ENCODE measurements around a stretch of chr1.

GRCh38 chr1:229058529-229059283, 212.2 kb upstream of the RAB4A start:
- RRBS, result no CpG with 5 or more reads among the region's 14 CpGs

- RRBS, result 14% methylated on average over 3 of the region's 19 CpGs
Measured at GRCh38 chr1:229117593-229118576, 153.0 kb upstream of the RAB4A start.

DNA sequence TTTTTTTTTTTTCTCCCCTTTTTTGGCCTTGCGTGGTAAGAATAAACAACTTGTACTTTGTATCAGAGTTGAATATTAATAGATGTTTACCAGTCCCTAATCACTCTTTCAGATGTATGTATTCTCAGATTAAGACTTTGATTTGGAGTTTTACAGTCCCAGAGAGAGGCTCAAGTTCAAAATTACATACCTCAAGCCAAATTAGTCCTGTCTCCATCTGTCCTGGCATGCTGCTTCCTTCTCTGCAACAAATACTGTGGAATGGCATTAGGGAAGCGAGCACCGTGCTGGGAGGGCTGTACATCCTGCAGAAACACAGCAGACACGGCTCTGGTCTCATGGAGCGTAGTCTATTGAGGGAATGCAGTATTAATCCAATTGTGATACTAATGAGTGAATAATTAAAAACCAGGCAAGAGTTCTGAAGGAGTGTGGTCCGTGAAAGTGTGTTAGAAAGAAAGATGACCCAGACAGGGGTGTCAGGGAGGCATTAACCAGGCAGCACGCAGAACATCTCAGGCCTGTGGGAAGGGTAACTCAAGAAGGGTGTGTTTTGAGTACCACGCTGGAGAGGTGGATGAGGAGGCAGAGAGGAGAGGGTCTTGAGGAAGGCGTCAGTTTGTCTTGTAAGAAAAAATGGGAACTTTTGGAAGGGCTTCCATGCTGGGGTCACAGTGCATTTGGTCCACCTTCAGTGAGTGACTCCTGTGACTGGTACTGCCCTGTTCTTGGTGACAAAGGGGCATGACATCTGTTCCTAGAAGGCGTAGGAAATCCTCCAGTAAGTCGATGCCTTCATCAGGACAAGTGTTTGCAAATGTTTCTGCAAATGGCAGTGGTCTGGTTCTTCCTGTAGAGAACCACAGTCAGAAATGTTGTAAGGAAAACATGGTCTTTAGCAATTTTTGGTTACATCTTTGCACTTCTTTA, 1.5 kb downstream of the RAB4A start:
- RRBS, result no CpG with 5 or more reads among the region's 11 CpGs

- RRBS, result no CpG with 5 or more reads among the region's 11 CpGs
Measured at GRCh38 chr1:229549188-229549858, 9.2 kb downstream of the ABCB10 start.

DNA sequence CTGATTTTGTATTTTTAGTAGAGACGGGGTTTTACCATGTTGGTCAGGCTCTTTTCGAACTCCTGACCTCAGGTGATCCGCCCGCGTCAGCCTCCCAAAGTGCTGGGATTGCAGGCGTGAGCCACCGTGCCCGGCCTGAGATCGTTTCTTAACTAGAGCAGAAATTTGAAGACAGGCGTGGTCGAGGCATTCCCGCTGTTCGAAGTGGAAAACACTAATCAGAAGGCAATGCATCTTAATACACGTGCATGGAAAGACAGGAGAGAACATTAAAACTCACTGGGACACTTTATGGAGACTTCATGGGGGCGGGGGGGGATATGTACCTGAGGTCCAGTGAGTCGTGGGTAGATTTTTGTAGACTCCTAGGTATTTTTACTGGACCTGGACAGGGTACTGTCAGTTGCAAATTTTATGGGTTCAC, 1.0 kb upstream of the ABCB10 start:
- RRBS, result no CpG with 5 or more reads among the region's 16 CpGs

- RRBS, result no CpG with 5 or more reads among the region's 11 CpGs
Measured at GRCh38 chr1:229581779-229582634, 23.5 kb upstream of the ABCB10 start.

DNA sequence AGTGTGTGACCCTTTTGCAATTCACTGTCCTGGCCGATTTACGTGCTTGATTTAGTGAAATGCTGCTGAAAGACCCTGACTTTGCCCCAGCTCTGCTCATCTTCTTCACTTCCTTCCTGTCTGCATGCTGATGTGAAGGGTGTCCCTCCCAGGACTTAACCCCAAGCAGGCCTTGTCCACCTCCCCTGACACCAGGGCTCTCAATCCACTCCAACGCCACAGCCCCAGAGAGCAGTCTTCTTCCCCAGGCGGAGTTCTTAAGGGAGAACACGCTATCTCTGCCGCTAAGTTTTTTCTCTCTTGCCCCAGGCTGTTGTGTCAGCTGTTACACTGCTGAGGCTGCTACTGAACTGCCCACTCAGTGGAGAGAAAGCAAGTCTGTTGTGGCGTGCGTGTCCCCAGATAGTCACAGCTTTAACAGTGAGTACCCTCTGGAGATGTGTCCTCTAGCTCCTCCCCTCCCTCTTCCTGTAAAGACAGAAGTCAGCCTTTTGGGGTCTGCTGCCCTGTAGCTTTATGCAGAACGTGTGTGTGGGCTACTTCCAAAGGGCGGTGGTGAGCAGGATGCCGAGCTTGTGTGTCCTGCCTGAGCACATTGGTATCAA, 19.6 kb downstream of the URB2 start:
- RRBS, result no CpG with 5 or more reads among the region's 11 CpGs

DNA sequence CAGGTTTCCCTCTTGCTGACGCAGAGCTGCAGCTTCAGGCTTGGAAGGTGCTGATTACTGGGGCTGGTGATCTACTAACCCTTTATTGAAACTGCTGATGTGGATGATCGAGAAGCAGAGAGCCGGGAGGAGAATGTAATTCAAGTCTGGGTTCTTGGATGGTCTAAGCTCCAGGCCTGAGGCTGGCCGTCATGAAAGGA, 12.4 kb downstream of the GALNT2 start:
- RRBS, result no CpG with 5 or more reads among the region's 4 CpGs

- RRBS, result no CpG with 5 or more reads among the region's 19 CpGs
Measured at GRCh38 chr1:230083894-230085269, 17.3 kb downstream of the GALNT2 start.

DNA sequence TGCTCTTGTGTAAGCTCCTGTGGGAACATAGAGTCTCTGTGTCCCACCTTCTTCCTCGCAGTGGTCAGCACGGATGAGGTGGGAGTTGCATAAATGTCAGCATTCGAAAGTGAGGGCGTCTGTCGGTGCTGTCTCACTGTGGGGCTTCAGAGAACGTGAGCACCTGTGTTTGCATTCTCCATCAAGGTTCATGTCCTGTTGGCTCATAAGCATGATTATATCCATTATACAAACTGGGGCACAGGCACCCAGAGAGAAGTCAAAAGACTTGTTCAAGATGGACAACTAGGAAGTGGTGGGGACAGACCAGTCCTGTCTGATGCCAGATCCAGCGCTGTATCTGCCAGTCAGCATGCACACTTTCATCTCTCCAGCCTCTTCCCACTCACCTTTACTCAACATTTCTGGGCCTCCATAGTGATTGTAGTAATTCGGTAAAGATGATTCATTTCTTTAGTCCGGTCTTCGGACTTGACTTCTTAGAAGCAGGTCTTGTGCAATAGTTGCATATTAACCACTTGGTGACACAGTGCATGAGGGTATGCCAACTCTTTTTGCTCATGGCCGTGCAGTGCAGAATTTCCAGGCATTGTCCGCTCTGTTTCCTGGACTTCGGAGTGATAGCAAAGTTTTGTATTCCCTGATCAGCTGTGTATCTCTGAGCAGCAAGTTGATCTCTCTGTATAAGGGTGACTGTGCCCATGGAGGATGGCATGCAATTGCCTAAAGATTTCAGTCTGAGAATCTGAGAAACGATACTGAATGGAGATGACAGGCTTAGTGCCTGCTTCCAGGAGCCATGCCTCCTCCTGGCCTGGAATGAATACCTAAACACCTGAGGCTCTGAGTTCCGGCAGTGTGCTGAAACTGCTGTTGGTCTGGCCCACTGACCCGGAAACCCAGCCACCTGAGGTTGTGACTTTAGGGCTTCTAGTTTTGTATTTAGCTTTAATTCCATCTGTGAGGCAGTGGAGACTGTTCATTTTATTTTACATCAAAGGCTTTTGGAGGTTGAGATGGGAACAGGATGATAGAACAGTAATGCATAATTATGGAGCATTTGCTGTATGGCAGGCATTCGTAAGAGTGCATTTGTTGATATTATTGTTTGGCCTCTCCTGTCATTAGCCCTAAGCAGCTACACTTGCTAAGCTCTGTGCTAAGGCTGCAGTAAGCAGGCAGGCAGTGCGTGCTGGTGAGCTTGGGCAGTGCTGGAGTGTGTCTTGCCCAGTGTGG, 38.9 kb downstream of the GALNT2 start:
- RRBS, result no CpG with 5 or more reads among the region's 18 CpGs

DNA sequence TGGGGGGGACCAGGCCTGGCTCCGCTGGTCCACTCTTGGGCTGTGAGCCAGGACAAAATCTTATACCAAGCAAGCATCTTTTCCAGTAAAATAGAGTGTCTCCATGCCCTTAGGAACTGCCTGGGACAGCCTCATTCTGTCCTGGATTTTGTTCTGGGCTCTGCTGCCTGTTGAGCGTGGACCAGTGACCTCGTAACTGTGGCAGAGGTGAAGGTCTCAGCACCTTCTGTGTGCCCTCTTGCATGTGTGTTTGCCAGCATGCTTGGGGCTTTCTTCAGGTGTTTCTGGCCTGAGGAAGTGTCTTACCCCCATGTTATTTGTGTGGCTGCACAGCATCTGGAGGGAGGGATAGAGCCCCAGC, 45.7 kb downstream of the GALNT2 start:
- RRBS, result no CpG with 5 or more reads among the region's 3 CpGs

- RRBS, result no CpG with 5 or more reads among the region's 38 CpGs
Measured at GRCh38 chr1:230136275-230137700, 69.8 kb downstream of the GALNT2 start.

GRCh38 chr1:230212328-230212848, 145.3 kb downstream of the GALNT2 start:
- RRBS, result no CpG with 5 or more reads among the region's 8 CpGs

DNA sequence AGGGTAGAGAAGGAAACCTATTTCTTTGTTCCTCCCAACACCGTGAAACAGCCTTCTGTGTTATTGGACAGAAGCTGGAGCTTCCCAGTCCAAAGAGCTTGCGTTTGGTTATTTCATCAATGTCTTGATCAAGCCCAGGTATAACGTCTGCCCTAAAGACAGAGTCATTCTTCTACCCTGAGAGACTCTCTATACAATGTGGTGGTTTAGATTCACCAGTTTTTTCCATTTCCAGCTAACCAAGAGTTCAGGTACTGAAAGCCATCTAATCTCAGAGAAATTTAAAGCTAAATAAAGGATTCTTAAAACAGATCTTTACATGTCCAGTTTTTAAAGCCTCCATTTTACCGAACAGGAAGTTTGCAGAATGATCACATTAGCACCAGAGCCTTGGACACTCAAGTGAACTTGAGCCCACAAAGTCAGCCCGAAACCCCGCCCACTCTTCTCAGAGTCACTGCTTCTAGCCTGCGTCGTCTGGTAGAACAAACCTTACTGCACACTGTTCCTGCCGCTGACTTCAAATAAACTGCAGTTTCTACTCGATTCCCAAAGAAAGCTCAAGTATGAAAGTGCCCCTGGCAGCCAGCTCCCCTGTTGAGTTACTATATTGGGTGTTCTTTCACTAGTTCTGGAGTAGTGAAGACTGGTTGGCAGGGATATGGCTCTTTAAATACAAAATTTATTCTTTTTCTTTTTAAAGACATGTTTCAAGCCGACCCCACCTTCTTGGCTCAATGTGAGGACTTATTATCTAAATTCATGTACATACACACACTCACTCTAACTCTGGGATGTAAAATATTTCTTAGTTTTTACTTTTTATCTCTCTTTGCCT, 164.6 kb downstream of the GALNT2 start:
- RRBS, result no CpG with 5 or more reads among the region's 11 CpGs

GRCh38 chr1:230307906-230308465, 118.1 kb downstream of the PGBD5 start:
- RRBS, result no CpG with 5 or more reads among the region's 9 CpGs

- RRBS, result 95% methylated on average over 2 of the region's 18 CpGs
Measured at GRCh38 chr1:230327024-230327643, 99.0 kb downstream of the PGBD5 start.

DNA sequence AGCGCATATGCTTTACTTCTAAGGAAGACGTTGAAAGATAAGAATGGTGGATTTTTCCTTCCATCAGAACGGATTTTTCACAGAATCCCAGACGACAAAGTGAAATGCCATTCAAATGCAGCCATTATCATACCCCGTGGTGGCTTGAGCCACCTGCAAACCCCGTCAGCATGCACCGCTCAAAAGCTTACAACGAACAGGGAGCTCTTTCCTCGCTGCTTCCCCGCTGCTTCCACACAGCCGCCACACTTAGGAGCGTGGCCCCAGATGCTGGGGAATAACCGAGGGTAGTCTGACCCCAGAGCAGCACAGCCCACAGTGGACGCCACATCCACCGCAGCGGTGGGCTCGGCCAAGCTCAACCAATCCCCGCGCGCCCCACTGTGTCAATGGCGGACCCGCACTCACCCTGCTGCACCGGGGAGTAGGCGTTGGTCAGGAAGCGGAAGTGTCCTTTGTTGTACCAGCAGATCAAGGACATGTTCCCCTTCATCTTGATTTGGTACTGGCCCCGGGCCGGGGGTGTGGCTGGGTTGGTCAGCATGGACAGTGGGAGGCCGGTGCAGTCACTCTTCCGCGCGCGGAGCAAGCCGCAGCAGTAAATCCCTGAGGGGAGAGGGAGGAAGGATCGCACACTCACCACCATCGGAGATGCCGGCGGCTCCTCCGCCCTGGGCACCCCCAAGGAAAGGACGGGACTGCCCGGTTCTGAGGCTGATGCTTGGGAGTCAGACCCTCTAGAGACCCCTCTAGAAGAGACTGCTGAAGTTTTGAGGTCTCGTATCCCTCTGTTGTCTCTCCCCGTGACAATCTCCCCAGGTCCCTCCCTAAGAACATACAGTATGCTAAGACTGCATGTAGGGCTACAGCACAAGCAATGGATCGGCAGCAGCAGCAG, 93.4 kb downstream of the PGBD5 start:
- RRBS, result 89% methylated on average over 15 of the region's 43 CpGs

GRCh38 chr1:230641821-230642141, 500 bp upstream of the COG2 start:
- RRBS, result no CpG with 5 or more reads among the region's 17 CpGs

DNA sequence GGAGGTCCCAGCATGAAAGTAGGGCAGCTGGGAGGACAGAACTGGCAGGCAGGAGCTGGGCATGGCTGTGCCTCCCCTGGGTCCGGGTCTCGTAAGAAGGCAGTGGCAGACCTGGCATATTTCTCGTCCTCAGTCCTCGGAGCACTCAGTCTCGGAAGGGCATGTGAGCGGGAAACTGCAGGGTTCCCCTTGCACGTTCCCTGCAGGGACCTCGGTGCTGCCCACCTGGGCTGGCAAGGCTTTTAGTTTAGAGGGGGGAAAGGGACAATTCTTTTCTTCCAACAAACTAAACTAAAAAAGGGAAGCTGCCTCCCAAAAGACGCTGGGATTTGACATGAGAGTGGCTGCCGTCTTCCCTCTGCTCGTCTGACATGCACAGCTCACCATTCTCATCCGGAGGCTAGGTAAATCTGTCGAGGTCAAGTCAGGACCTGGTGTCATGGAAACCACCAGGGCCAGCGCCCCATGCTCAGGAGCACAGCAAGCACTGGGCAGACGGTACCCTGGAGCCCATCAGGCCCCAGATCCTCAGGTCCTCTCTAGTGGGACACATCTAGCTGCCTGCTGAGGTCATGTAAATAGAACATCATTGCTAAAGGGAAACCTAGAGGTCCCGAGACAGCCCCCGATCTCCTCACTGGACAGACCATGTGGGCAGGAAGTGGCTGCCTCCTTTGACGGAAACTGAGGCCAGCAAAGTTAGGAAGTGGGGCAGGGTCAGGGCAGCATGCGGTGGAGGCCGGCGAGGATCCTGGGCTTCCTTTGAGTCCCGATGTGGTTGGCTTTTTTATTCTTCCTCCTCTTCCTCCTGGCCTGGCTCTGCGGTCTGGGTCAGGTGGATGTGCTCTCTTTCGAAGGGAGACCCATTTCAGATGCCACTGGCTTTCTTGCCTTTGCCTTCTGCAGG, 6.2 kb downstream of the AGT start:
- RRBS, result no CpG with 5 or more reads among the region's 24 CpGs

GRCh38 chr1:230785905-230786462, 38.8 kb downstream of the CAPN9 start:
- RRBS, result no CpG with 5 or more reads among the region's 1 CpG

All from epithelial cell of prostate (primary cell).